PC-3 (cell line): ENCODE data around the gene FOXF2.

GRCh38 chr6:209491-209854, 82.8 kb upstream of the DUSP22 start:
- RAMPAGE, long total RNA, result no peak

GRCh38 chr6:329852-330586, 37.7 kb downstream of the DUSP22 start:
- RAMPAGE, long total RNA, result no peak

DNA sequence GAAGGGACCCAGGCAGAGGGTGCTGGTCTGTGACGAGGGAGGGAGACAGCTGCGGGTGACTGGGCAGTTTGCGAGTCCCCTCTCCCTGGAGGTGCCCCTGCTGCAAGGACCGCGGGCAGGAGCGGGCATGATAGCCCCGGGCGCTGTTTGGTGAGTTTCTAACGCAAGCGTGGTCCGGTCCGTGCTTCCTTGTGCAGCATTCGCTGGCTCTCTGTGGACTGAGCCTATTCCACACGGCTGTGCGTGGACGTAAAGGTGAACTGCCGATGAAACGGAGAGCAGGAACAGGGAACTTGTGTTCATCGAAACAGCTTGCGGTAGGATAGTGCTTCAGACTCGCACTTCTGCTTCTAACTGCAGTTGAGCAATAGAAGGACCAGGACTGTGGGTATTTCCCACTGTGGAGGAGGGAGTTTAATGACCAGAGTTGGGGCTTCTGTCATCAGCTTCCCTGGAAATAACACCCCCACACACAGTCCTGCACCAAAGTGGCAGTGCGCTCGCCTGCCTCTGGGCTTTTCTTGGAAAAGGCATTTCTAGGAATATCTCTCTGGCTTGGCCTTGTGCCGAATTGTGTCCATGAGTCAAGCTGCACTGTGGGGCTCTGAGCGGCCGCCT, 48.8 kb downstream of the DUSP22 start:
- RAMPAGE, long total RNA, result no peak

- RAMPAGE, long total RNA, result no peak
Observed at GRCh38 chr6:356836-357332, 34.7 kb upstream of the IRF4 start.

- RAMPAGE, long total RNA, result no peak
Observed at GRCh38 chr6:362361-363122, 29.0 kb upstream of the IRF4 start.

DNA sequence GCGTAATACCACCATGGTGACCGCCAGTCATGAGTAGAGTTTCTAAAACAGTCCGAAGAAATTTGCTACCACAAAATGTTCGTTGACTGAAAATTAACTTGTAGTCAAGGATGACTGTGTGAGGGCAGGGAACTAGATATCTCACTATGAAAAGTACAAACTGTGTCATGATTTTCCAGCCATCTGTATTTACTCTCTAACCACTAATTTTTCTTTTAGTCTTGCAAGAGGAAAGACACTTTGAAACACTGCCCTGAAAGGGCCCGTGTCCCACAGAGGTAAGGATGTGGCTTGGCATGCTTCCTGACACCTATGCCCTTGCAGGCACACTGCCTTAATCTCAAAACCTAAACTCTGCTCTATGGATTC, 99.7 kb downstream of the IRF4 start:
- RAMPAGE, long total RNA, result no peak

GRCh38 chr6:683405-684397, 9.2 kb downstream of the EXOC2 start:
- RAMPAGE, long total RNA, result no peak

GRCh38 chr6:707508-708105, 14.7 kb upstream of the EXOC2 start:
- RAMPAGE, long total RNA, result no peak

DNA sequence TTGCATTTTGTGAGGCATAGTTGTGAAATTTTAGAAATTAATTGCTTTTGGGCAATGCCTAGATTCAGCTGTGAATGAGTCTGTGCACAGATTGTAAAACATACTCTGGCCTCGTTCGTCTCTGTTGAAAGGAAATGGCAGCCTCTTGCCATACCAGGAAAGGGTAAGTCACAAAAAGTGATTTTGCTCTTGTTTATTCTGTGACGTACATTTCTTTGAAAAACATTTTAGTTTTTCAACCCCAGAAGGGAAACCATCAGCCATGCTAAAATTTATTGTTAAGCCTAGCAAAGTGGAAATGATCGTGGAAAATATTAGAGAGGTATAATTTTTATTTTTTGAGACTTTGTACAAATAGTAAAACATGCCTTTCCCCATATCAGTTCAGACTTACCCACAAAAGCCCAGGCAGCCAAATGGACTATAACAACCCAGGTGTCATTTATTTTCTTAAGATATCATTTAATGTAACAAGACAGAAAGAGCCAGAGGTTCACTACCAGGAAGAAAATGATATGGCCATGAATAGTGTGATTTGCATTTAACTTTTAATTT, 15.4 kb upstream of the EXOC2 start:
- RAMPAGE, long total RNA, result no peak

DNA sequence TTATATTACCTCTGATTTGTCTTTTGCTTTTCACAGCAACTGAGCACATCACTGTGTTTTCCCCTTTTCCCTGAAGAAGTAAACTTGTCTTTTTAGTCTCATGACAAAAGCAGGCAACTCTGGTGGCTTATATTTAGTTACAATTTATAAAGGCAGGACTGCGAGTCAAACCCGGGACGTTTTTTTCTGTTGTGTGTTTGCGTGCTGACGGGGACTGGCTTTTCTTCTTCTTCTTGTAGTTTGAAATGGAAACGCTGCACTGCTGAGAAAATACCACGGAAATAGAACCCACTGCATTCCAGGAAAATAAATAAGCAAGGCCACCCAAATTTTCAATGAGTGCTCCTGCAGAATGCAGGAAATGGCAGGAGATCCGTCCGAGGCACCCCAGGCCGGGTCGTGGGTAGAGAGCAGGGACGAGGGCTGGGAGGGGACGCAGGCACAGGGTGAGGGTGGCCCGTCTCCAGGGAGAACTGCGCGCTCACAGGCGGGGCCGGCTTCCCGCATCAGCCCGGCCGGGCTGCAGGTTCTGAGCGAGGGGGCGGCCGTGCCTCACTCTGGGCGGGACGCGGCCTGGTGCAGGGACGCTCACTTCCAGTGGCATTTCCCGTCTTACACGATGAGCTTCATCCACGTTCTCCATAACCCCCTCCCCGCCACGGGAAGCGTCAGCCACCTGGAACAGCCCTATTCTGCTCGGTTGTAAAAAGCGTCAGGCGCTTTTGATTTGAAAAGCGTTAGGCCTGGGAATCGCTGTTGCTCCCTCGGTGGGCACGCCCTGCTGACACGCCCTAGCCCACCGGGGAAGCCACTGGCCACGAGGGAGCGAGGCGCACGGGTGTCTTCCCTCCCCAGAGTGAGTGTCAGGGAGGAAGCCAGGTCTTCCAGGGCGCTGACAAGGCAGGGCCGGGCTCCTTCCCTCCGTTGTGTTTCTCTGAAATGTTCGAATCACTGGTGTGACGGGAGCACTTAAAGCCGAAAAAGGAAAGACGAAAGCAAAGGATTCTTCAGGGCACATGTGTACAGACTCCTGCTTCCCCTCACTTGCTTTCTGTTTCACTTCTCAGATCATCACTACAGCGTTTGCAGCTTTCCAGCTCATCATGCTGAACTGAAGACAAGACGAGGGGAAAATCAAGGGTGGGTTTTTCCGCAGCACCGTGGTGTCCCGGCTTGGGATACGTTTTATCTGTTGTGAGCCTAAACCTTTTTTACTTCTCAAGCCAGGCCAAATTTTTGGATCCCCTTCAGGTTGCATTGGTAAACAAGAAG, 18.0 kb upstream of the EXOC2 start:
- RAMPAGE, long total RNA, result no peak

- RAMPAGE, long total RNA, result no peak
Observed at GRCh38 chr6:711733-711937, 18.7 kb upstream of the EXOC2 start.

GRCh38 chr6:1003439-1003848, 308.5 kb upstream of the FOXQ1 start:
- RAMPAGE, long total RNA, result no peak

DNA sequence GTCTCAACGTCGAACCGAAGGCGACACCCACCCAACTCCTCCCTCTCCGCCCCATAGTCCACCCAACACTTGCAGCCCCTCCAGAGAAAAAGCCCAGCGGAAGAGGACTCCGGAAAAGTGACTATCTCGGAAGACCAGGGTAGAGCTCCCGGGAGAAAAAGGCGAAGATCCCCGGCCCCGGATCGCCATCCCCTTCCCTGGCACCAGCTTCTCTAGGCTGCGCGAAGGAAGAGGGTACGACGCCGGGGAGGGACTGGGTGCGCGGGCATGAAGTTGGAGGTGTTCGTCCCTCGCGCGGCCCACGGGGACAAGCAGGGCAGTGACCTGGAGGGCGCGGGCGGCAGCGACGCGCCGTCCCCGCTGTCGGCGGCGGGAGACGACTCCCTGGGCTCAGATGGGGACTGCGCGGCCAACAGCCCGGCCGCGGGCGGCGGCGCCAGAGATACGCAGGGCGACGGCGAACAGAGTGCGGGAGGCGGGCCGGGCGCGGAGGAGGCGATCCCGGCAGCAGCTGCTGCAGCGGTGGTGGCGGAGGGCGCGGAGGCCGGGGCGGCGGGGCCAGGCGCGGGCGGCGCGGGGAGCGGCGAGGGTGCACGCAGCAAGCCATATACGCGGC, 648 bp downstream of the FOXQ1 start:
- RAMPAGE, long total RNA, result no peak

GRCh38 chr6:1336294-1336583, 24.3 kb downstream of the FOXQ1 start:
- RAMPAGE, long total RNA, result no peak

DNA sequence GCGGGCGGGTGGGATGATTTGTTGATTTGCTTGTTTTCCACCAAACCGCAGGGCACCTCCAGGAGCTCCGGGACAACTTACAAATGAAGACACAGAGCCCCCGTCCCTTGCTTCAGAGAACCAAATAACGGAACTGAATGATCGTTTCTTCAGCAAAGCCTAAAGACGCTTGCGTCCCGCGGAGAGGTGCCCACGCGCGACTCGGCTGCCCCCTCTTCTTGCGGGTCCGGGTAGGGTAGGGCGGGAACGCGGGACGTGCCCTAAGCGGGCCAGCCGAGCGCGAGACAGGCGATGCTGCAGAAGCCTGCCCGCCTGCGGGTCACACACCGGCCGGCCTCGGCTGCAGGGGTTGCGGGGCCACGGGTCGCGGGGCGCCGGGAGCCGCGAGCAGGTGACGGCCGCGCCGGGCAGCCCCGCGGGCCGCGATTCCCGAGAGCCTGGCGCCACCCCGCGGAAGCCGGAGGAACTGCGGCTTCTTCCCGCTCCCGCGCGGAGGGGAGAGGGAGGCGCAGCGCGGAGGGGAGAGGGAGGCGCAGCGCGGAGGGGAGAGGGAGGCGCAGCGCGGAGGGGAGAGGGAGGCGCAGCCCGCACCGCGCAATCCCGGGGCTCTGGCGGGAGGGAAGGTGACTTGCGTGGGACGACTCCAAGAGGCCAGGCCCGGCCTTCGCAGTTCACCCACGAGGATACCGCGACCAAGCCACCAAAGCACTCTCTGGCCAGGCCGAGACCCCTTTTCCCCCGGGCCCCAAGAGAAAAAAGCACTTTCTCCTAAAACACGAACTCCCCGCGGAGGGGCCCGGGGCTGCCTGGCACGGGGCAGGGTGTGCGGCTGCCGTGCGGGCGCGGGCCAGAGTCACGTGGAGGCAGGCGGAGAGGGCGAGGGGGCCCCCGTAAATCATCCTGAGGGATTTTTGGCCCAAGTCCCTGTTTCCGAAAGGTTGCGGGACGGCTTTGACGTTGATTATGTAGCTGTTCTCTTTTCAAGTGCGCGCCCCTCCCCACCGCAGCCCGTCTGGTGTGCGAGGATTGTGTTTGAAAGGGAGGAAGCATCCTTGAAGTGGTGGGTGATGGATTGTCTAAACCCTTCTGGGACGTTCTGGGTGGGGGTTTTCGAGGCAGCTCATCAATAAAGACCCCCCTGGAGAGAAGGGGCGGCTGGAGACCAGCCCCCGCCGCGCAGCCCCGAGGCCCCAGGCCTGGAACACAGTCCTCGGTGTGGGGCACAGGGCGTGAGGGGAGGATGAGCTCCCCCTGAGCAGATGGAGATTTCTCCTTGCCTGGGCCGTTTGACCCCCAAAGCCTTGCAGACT, 7.4 kb upstream of the FOXF2 start:
- RAMPAGE, long total RNA, result no peak

- RAMPAGE, long total RNA, result no peak
Observed at GRCh38 chr6:1382936-1383368, 6.4 kb upstream of the FOXF2 start.

DNA sequence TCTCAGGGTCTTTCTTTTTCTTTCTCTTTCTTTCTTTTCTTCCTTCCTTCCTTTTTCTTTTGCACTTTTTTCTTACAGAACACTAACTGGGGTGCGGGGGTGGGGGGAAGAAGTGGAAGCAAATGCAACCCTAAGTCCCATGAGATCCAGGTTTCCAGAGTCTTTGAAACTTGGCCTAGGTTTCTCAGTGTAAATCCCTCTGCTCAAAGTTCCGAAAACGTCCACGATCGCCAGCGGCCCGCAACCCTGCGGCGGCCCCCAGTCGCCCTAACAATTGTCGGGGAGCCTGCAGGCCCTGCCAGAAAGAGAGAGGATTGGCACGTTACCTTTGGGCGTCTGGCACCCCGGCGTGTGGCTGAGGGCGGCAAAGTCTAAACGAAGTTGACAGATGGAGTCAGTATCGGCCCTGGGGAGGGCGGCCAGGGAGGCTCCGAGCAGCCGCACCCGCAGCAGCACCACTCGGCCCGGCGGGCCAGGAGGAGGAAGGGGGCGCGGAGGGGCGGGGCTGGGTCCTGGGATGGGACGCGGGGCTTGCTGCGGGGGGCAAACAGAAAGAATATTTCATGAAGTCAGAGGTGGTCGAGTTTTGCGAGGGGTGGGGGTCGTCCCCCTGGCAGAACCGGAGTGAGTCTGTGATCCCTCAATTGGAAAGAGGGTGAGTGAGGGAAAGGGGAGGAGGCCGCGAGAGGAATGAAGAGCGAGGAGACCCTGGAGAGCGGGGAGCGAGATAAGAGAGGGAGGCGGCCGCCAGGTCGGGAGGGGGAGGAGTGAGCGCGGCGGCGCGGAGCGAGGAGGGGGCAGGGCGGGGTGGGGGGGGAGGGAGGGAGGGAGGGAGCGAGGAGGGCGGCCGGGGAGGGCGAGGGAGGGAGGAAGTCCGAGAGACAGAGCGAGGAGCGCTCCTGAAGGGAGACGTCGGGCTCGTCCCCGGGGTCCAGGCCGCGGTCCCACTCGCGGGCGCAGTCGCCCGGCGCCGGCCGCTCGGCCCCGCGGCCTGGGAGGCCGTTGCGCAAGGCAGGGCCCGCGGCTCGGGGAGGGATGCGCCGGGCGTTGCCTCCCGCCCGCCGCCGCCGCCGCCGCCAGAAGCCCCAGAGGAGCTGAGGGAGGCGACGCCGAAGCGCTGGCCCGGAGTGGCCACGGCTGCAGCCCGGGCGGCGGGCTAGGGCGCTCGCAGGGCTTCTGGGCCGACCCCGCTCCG, at the start of gene FOXF2:
FOXF2 (plus strand) TSS at position 884 of the 1,195 bp plus-strand sequence.
- RAMPAGE, long total RNA, result no peak

- RAMPAGE, long total RNA, result no peak
Observed at GRCh38 chr6:1394293-1395348, 5.2 kb downstream of the FOXF2 start.

DNA sequence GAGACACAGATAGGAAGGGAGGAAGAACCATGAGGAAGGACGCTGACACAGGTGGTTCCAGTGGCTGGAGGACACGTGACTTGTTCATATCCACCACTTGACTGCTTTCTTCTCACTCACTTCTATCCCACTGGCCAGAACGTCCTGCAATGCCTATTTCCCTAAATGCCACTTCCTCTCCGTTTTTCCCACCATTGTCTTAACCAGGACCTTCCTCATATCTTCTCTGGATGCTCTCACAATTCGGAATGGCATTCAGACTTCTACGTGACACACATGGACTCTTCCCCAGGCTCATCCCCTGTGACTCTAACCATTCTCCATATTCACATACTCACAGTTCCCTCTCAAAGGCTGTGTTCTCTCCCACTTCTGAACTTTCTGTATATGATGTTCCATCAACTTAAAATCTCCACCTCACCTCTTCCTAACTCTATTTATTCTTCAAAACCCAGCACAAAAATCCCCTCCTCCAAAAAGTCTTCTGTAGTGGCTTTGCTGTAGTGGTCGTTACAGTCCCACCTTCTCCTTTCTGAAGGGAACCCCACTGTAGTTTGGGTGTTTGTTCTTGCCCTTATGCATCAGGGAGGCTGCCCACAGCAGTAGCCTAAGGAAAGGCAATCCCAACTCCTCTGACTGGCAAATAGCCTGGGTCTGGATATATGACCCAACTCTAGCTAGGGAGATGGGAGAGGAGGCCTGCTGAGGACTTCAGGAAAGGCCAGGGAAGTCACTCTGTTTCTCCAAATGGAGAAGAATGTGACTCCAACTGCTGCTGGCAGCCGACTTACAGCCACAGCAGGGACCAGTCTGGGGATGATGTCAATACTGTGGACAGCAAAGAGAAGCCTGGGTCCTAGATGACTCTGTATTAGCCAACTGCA, 232.3 kb downstream of the FOXC1 start:
- RAMPAGE, long total RNA, result no peak

DNA sequence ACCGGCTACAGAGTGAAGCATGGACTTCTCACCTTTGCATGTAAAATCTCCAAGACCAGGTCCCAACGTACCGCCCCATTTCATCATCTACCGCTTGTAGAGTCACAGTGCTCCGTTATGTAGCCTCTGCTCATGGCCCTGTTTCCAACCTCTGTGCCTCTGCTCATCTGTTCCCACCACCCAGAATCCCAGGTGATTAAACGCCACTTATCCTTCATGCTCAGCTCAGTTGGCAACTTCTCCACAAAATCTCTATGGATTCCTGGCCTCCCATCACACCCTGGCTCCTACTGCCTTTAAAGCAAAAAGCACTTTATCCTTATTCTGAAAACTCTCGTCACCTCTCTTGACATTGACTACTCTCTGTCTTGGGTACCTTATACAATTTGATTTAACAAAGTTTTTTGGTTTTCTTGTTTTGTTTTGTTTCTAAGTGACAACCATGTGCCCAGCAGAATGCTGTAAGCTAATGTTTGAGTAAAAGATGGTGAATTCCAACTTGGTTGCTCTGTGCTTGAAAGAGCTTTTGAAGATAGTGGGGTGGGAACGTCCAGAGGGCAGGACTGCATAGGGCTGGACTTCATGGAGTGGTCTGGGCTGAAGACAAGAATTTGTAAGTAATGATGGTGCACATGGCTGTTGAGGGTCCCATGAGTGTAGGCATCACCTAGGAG, 238.6 kb downstream of the FOXC1 start:
- RAMPAGE, long total RNA, result no peak